Thyroid gland (tissue), 7 donors: ENCODE measurements around a stretch of chr14.

GRCh38 chr14:68585482-68586261 is 207.2 kb downstream of the ZFP36L1 start:
- PRO-cap, 2 experiments: no peak in any of the 2 experiments
- RAMPAGE, long total RNA, 5 experiments: no peak in any of the 5 experiments

DNA sequence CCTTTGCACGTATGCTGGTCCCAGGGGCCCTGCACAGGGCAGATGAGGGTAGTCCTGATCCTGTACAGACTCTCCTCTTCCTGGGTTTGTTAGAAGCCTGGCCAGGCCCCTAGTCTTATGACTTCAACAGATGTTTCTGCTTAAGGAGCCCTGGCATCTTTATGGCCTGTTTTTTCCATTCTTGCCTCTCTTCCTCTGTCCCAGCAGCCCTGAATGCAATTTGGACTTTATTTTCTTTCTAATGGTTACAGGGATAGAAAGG is 203.4 kb downstream of the ZFP36L1 start:
- PRO-cap, 2 experiments: no peak in any of the 2 experiments
- RAMPAGE, long total RNA, 5 experiments: no peak in any of the 5 experiments

- PRO-cap, 2 experiments: no peak in any of the 2 experiments
- RAMPAGE, long total RNA, 5 experiments: no peak in any of the 5 experiments
Measured at GRCh38 chr14:68688681-68689271, 104.1 kb downstream of the ZFP36L1 start.

GRCh38 chr14:68784293-68784953 is 8.4 kb downstream of the ZFP36L1 start:
- PRO-cap, 2 experiments: no peak in any of the 2 experiments
- RAMPAGE, long total RNA, 5 experiments: no peak in any of the 5 experiments

GRCh38 chr14:68785467-68785835 is 7.4 kb downstream of the ZFP36L1 start:
- PRO-cap, 2 experiments: no peak in any of the 2 experiments
- RAMPAGE, long total RNA, 5 experiments: no peak in any of the 5 experiments

DNA sequence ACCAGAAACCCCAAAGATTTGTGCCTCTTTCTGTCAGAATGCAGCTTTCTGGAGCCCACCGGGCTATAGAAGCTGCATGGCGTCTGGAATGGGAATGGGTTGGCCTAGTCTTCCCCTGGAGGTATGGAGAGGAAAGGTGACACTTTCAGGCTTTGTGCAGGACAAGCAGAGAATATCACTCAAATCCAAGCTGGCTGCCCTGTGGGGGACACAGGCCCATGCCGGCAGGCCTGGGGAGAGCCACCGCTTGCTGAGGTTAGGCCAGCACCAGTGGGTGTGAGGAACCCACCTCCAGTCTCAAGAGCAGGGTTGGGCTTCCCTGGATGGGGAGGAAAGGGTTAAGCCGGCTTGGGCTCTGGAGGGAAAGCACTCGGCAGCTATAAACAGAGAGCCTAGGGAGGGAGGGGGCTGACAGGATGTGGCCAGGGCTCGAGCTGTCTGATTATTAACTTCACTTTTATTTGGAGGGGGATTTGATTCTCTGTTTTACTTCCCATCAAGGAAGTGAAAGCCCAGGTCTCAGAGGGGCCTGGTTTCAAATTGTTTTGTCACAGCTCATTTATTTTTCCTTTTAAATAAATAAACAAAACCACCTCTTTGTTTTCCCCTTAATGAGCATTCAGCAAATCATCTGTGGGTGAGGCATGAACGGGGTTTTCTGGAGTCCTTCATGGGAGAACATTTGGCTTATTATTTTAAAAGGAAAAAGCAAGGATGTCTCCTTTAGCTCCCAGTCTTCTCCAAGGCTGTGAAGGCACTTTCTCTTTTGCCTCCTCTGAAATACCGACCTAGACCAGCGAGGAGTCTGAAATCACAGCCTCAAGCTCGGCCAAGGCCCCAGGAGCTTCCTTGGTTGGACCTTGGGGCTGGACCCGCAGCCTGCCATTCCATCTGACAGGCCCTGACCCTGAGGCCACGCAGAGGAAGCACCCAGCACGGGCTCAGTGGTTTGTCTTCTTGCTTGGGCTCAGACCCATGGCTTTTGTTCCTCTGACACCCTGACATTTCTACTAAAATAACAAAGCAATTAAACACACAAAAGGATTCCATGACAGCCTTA is 21.8 kb upstream of the ZFP36L1 start:
- PRO-cap, 2 experiments: peak in 2 of 2 experiments; most common plus-strand start position 411 of the sequence (in 2)
- RAMPAGE, long total RNA, 5 experiments: no peak in any of the 5 experiments

GRCh38 chr14:68822173-68822648 is 29.3 kb upstream of the ZFP36L1 start:
- PRO-cap, 2 experiments: no peak in any of the 2 experiments
- RAMPAGE, long total RNA, 5 experiments: no peak in any of the 5 experiments

DNA sequence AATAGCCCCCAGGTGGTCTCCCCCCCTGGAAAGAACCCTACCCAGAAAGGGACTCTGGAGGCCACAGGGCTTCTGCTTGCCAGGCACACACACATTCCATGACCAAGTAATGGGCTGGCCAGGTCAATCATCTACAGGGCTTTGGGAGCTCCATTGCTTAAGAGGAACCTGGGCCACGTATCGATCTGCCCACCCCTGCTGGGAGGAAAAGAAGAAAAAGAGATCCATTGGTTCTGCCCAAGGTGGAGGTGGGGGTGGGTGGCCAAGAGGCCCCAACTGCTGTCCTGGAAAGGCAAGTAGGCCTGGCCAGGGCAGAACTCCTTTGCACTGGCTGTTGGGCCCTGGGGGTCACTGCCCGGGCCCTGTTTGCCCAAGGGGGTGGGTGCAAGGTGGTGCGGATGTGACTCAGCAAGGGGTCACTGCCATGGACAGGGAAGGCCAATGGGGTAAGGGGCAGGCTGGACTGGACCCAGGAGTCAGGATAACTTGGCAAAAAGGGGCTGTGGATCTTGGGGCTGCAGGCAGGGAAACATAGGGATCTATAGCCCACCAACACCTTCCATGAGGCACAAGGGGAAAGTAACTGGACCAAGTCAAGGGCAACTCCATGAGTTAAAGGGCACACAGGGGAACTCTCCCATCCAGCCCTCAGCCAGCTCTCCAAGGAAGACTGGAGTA is 31.0 kb upstream of the ZFP36L1 start:
- PRO-cap, 2 experiments: no peak in any of the 2 experiments
- RAMPAGE, long total RNA, 5 experiments: no peak in any of the 5 experiments

DNA sequence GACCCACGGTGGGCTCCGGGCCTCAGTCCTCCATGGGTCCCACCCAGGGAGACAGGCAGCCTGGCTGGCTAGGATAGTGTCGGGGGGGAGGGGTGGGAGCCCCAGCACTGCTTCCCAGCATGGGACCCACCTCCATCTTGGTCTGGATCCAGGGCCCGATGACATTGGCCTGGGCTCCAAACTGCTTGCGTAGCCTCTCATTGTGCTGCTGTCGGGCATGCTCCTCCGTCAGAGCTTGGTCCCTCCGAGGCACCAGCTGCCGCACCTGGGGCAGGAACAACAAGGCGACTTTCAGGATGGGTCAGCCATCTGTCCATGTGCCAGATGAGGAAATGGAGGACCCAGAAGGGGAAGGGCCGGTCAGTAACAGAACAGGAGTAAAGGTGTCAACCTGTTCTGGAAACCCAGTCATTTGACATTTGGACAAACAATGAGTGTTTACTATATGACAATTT is 89.5 kb upstream of the ZFP36L1 start:
- PRO-cap, 2 experiments: no peak in any of the 2 experiments
- RAMPAGE, long total RNA, 5 experiments: no peak in any of the 5 experiments

DNA sequence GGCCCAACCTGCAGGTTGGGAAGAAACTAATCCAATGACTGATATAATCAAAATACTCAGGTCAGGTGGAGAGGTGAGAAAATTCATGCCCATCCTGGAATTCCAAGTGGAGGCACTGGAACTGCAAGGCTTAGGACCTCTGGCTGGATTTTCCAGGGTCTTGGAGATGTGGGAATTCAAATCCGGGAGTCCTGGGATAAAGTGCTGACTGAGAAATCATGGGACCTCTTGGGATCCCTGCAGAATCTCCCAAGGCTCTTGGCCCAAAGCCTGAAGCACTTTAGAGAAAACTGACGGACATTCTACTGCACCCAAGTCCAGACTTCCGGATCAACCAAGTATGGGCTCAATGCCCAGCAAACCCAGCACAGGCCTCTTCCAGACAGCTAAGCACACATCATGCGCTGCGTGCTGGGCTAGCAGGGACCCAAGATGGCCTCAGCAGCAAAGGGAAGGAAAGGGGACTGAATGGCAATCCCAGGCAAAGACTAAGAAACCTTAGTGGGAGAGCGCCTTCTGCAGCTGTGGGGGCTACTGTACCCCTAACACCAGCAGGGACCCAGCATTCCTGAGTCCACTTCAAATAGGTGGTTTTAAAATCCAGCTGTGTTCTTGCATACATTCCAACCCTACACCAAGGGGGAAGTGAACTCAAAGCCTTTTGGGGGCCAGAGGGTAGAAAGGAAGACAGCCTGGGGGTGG is 84.9 kb downstream of the ACTN1 start:
- PRO-cap, 2 experiments: no peak in any of the 2 experiments
- RAMPAGE, long total RNA, 5 experiments: no peak in any of the 5 experiments

DNA sequence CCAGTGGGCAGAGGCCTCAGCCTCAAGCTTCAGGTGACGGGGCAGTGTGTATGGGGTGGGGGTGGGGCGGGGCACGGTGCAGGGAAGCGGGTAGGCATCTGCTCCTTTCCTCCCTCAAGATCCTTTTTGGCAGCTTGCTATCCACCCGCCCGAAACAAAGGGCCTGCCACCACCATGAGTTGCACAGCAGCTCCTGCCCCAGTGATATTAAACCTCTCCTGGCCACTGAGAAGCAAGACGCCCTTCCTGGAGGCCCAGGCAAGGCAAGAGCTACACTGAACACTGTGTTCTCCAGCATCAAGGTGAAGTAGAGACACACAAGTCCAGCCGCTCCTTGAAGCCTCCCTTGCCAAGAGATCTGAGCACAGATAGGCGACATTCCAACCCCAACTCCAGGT is 71.0 kb downstream of the ACTN1 start:
- PRO-cap, 2 experiments: no peak in any of the 2 experiments
- RAMPAGE, long total RNA, 5 experiments: no peak in any of the 5 experiments

DNA sequence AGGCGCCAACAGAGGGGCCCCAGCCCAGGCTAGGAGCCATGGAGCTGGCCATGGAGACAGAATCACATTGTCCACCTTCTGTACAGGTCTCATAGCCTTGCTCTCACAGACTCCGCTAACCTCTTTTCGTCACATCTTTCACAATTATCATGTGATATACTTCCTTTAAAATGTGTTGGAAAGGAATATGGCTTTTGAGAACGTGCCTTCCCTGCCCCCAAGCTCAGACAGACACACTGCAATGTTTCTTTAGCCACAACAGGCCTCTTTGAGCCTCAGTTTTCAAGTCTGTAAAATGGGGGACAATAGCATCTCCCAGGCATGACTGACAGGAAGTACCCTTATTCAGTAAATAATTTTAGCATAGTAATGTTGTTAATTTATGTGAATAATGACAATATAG is 49.2 kb downstream of the ACTN1 start:
- PRO-cap, 2 experiments: no peak in any of the 2 experiments
- RAMPAGE, long total RNA, 5 experiments: no peak in any of the 5 experiments

GRCh38 chr14:68965252-68965952 is 13.7 kb downstream of the ACTN1 start:
- PRO-cap, 2 experiments: peak in 2 of 2 experiments; most common plus-strand start chr14:68965697 (in 2)
- RAMPAGE, long total RNA, 5 experiments: no peak in any of the 5 experiments

DNA sequence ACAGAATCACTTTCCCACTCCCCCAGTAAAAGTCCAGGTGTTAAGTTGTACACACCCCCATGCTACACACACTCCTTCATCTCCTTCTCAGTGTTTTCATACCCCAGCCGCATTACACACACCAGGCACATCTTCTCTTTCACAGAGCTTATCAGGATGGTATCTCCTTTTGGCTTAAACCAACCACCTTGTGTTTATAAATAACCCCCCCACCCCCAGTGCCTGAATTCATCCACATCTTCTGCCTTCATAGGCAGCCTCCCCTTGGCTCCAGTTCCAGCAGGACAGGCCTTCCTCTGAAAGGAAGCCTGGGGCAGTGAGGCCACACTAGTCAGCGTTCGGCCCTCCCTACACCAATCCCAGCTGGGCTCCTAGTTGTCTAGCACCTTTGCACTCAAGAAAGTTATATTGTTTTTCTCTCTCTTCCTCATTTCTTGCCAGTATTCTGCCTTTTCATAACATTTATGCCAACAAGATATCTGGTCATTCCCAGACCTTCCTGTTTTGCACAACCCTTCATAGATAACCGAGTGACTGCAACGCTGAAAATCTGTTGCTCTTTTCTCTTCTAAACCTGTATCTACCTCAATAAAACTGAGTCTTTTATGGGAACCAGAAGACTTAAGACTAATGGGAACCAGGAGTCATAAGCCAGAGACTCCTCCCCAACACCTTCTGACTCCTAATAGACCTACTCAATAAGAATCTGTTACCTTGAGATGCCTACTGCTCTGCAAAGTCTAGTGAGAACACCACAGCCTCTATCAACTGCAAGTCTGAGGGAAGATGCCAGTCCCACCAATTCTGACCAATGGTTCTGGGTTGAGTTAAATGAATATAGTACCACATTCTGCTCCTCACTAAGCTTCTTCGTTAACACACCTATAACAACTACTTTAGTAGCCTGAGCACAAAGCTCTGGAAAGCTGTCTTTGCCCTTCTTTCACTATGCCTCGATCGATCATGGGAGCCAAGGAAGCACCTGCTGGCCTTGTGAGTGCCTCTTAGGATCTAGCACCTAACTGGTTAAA is 73.2 kb upstream of the ACTN1 start:
- PRO-cap, 2 experiments: no peak in any of the 2 experiments
- RAMPAGE, long total RNA, 5 experiments: no peak in any of the 5 experiments

- PRO-cap, 2 experiments: no peak in any of the 2 experiments
- RAMPAGE, long total RNA, 5 experiments: no peak in any of the 5 experiments
Measured at GRCh38 chr14:69152251-69152475, 756 bp downstream of the DCAF5 start.

DNA sequence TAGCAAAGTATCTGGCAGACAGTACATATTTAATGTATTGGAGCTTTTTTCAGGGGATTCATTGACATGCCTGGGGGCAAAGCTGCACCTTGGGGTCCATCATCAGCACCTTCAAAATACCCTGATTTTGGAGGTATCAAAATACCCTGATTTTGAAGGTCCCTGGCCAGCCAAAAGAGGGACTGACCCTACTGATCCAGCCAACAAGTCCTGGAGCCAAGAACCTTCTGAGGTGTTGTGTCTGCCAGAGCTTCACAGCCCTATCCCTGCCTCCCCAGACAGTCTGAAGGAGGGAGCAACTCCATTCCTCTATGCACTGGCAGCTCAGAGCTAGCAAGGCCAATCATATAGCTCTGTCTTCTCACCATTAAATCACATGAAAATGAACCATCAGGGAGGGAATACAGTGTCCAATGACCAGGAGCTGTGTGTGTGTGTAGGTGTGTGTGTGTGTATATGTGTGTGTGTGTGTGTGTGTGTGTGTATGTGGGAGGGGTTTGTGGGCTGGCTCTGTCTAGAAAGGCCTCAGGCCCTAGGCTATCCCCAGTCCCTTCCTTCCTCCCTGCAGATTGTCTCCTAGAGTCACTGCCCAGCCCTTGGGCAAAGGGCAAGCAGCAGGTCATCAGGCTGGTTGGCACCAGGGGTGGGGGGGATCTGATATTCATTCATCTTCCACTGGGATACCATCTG is 5.8 kb upstream of the SUSD6 start:
- PRO-cap, 2 experiments: no peak in any of the 2 experiments
- RAMPAGE, long total RNA, 5 experiments: no peak in any of the 5 experiments

GRCh38 chr14:69664165-69664364 is 52.7 kb downstream of the SUSD6 start:
- PRO-cap, 2 experiments: peak in 1 of 2 experiments; most common minus-strand start chr14:69664295 (in 1)
- RAMPAGE, long total RNA, 5 experiments: no peak in any of the 5 experiments

DNA sequence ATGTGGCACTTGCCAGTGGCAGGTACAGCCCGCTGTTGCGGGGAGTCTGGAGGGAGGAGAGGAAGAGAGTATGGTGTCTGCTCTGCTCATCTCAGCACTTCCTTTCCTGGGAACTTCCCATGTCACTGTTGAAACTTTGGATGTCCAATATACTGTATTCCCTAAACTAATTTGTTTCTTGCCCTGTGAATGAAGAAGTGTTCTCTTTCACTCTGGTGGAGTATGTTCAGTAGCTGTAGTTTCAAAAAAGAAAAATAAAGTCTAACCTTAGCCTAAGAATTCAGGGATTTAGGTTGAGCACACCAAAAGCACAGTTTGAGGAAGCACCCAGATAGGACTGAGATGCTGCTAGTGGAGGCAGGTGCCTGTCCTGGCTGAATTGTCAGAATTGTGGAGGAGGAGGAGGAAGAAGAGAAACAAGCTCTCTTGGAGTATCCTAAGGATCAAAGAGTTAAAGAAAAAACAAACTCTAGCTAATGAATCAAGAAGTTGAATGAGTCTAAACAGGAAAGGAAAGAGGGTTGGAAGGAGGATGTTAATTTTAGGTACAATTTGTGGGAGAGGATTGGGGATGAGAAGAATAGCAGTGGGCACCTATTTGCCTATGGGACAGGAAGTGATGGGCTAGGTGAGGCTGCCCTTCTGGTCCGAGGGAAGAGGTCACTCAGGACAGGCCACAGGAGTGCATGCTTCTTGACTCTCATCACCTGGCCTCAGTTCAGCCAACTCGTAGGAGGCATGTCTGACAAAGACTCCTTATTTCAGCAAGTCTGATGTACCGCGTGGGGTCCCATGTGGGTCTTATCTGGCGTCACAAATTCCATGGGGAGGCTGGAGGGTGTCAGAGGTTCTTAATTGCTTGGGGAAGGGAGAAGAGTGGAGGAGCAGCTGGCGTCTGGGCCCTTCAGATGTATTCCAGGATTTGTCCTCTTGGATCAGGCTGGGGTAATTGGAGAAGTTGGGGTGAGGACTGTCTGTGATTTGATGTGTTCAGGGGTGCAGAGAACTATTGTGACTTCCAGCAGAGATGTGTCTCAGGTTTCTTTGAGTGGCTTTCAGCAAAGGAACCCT is 59.7 kb downstream of the SUSD6 start:
- PRO-cap, 2 experiments: no peak in any of the 2 experiments
- RAMPAGE, long total RNA, 5 experiments: no peak in any of the 5 experiments

GRCh38 chr14:69673537-69674148 is 62.2 kb downstream of the SUSD6 start:
- PRO-cap, 2 experiments: no peak in any of the 2 experiments
- RAMPAGE, long total RNA, 5 experiments: no peak in any of the 5 experiments

DNA sequence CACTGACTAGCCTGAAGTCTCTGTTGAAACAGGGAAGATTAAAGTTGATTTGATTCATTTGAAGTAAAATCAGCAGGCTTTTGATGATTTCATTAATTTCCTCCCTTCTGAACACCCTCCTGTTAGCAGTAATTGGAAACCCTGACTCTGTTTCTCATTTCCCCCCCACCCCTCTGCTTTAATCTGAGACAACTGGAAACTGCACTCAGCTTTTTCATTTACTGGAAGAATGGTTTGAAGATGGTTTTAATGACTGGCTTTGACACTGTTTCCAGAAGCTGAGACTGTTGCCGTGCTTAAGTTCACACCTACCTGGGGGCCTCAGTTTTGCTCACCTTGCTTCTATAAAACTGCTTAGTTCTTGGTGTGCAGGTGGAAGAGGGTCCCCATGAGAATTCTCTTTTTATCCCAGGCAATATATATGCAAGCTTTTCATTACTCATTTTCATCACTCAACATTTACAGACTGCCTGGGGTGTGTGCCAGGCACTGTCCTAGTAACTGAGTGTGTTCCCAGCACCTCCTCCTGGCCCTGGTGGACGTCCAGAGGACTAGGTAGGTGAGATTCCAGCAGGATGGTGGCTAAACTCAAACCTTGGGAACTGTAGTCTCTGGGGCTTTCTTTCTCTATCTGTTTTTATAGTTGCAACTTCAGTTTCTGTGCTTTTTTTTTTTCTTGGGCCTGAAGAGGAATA is 63.6 kb downstream of the SUSD6 start:
- PRO-cap, 2 experiments: no peak in any of the 2 experiments
- RAMPAGE, long total RNA, 5 experiments: no peak in any of the 5 experiments